HCT116 (cell line): ENCODE data around the genes INSC, USH1C and OTOG.

DNA sequence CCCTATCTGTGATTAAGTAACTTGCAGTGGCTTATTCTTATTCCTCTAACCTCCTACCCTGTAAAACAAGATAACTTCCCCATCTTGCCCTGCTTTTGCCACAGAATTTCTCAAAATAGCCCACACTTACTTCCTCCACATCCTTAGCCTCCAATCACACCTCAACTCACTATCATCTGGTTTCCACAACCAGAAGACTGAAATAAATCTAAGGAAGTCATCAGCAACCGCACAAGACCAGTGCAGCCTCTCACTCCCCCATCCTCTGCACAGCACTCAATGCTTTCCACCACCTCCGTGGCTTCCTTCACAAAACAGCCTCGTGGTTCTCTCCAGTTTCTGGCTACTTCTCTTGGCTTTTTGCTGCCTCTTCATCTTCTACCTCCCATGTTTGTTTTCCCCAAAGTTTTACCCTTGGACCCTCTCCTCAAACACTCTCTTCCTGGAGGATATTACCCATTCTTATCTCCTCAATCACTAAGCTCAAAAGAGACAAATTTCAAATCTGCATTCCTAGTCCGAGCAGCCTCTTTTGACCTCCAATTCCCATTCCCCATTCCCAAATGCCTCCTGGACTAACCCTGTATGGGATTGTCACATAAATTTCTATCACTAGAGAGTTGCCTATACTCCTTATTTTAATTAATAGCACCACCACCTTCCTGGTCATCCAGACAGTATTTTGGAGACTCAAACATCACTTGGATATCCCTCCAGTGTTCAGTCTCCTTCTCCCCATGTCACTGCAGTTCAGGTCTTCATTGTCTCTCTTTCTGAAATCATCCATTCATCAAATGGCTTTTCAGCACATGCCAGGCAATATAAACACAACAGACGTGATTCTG, 87.5 kb downstream of the RRAS2 start:
- RRBS, result no CpG with 5 or more reads among the region's 5 CpGs

DNA sequence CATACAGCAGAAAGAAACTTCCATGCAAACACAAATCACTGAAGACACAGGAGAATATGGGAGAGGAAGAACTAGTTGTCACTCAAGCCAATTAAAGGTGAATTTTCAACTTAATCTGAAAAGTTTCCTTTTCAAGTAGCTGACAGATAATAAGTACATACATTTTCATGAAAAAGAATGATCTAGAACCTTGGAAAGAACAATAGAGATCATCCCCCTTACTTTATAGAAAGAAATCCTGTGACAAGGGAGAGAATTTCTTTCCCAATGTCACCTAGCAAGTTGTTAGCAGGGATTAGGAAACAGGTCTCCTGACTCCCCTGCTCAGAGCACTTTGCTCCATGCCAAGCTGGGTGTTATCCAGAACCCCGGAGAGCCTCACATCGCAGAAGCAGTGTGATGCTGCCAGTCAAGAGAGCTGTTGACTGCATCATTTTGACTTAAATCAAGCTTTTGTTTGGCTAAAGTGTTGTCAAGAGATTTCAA, 3.5 kb upstream of the RRAS2 start:
- RRBS, result no CpG with 5 or more reads among the region's 2 CpGs

DNA sequence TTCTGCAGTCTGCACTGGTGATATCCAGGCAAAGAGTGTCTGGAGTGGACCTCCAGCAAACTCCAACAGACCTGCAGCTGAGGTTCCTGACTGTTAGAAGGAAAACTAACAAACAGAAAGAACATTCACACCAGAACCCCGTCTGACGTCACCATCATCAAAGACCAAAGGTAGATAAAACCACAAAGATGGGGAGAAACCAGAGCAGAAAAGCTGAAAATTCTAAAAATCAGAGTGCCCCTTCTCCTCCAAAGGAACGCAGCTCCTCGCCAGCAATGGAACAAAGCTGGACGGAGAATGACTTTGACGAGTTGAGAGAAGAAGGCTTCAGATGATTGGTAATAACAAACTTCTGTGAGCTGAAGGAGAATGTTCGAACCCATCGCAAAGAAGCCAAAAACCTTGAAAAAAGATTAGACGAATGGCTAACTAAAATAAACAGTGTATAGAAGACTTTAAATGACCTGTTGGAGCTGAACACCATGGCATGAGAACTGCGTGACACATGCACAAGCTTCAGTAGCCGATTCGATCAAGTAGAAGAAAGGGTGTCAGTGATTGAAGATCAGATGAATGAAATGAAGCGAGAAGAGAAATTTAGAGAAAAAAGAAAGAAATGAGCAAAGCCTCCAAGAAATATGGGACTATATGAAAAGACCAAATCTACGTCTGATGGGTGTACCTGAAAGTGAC, 113.4 kb downstream of the CYP2R1 start:
- RRBS, result no CpG with 5 or more reads among the region's 14 CpGs

- RRBS, result no CpG with 5 or more reads among the region's 53 CpGs
Measured at GRCh38 chr11:15114367-15115383, at the start of gene INSC. TSS of gene INSC (plus strand) at chr11:15114923.

DNA sequence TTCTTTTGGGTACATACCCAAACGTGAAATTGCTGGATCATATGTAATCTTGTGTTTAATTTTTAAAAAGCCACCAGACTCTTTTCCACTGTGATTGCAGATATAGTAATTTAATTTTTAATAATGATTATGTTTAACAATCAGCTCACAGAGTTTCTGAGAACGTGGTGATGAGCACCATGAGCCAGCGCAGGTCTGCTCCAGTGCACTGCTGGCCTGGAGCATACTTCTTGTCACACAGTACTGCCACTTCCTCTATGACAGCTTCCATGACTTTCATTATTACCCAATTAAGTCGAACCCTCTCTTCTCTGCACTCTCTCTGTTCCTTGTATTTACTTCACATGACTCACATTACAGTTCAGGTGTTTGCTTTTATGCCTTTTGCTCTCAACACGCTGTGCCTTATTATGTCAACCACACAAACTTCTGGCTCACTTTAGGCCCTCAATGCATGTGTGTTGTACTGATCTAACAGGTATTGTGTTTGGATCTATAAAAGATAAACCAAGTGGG, 356.3 kb downstream of the INSC start:
- RRBS, result no CpG with 5 or more reads among the region's 5 CpGs

DNA sequence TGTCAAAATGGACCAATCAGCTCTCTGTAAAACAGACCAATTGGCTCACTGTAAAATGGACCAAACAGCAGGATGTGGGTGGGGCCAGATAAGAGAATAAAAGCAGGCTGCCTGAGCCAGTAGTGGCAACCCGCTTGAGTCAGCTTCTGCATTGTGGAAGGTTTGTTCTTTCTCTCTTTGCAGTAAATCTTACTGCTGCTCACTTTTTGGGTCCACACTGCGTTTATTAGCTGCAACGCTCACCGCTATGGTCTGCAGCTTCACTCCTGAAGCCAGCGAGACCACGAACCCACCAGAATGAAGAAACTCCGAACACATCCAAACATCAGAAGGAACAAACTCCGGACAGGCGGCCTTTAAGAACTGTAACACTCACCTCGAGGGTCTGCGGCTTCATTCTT, 447.0 kb downstream of the INSC start:
- RRBS, result no CpG with 5 or more reads among the region's 11 CpGs

DNA sequence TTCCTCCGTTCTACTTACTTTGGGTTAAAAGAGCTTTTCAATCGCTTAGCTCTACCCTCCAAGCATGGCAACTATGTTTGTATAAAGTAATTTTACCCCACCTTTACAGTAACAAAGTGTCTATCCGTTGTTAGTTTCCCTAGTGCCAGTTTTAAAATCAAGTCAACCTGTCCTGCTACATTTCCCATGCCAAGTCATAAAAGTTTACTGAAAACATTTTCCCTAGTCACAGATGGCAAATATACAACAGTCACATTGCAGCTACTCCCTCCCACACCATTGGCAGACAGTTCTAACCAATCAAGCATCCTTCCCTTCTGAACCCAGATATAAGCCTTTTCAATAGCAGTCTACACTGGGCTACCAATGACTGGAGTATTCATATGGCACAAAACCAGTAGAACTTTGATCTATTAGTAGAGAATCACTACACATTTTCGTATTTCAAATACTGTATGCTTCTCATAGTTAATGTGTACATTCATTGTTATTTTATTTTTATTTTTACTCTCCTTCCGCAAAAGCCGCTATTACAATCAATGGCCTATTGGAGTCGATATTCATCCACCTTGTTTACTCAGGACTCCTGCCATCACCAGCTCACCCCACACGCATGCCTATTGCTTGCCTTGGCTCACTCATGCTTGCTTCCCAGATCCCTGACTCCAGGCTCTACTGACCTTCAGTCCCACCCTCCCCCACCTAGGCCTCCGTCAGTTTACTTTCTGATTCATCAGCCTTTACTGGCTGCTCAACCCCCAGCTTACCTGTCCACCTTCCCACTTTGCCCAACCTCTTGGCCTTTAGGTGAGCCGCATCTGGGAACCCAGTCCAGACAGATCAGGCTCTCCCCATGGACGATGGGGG, 408.5 kb downstream of the SOX6 start:
- RRBS, result no CpG with 5 or more reads among the region's 11 CpGs

- RRBS, result no CpG with 5 or more reads among the region's 2 CpGs
Measured at GRCh38 chr11:16655390-16655719, 83.1 kb upstream of the C11orf58 start.

- RRBS, result no CpG with 5 or more reads among the region's 5 CpGs
Measured at GRCh38 chr11:16992958-16994036, 20.9 kb downstream of the PLEKHA7 start.

GRCh38 chr11:17014736-17014971, 440 bp upstream of the PLEKHA7 start:
- RRBS, result no CpG with 5 or more reads among the region's 20 CpGs

GRCh38 chr11:17015698-17016108, 1.5 kb upstream of the PLEKHA7 start:
- RRBS, result no CpG with 5 or more reads among the region's 11 CpGs

GRCh38 chr11:17330000-17330357, 21.6 kb upstream of the NCR3LG1 start:
- RRBS, result no CpG with 5 or more reads among the region's 2 CpGs

GRCh38 chr11:17412705-17413116, 24.3 kb upstream of the KCNJ11 start:
- RRBS, result no CpG with 5 or more reads among the region's 5 CpGs

DNA sequence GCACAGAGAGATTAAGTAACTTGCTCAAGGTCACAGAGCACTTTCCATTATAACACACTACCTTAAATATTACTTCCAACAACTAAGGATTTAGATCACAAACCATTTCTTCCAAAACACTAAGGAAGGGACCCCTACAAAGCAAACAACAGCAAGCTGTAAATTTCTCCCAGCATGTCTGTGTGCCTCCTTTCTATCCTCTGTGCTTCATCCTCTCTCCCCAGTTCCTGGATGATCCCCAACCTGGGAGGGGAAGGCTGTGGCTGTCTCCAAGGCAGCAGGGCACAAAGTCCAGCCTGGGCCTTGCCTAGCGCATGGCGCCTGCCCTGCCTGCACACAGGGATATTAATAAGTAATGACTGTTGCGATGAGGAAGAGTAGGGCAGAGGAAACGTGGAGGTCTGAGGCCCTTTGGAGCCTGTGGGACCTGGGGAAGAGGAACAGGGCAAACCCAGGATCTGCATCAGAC, 2.0 kb downstream of the USH1C start:
- RRBS, result no CpG with 5 or more reads among the region's 4 CpGs

- RRBS, result 12% methylated on average over 14 of the region's 45 CpGs
Measured at GRCh38 chr11:17544046-17544715, at the start of gene USH1C. TSS of gene USH1C (minus strand) at chr11:17544416.

DNA sequence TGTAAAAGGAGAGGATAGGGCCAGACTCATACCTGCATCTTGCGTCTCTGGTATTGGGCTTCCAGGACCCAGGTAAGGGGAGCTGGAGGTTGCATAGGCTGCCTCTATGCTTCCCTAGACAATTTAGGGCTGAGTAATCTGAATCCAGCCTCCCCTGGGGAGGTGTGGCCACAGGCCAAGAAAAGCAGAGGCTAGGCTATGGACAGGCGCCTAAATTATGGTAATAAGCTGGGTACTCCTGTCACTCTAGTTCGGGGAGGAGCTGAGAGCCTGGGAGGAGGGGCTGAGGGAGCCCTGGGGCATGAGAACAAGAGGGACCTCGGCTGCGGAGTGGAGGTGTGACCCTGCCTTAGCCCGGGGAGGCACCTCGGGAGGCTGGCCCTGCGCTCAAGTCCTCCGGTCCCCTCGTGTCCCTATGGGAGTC, at the start of gene OTOG:
Gene OTOG (plus strand): TSS at position 302 of the 424 bp plus-strand sequence.
- RRBS, result 80% methylated on average over 4 of the region's 10 CpGs

DNA sequence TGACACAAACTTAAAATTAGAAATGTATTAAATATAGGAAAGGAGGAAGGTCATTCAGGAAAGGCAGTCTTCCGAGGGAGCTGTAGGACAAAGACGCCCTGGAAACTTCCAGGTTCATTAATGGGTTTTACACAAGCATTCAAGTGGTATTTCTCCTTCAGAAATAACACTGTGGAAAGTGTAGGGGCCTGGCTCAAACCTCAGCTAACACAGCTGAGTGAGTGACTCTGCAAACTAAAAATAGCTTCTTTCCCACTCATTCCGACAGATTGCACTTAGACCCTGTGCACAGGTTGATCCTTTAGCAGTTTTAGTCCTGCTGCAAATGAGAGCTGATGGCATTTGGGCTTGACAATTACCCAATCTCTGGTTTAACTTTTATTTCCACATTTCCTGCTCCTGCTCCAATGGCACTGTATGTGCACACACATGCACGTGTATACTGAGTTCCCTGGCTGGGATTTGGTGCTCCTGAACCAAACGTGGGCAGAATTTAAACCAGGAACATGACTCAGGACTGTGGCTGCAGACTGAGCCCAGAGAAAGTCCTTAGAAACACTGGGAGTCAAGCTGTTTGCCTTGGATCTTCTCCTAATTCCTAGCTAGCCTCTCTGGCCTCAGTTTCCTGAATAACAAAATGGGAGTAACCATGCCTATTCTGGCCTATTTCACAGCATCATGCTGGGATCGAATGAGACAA, 58.4 kb downstream of the SERGEF start:
- RRBS, result no CpG with 5 or more reads among the region's 6 CpGs

- RRBS, result no CpG with 5 or more reads among the region's 5 CpGs
Measured at GRCh38 chr11:18281872-18282449, 15.9 kb downstream of the SAA1 start.

DNA sequence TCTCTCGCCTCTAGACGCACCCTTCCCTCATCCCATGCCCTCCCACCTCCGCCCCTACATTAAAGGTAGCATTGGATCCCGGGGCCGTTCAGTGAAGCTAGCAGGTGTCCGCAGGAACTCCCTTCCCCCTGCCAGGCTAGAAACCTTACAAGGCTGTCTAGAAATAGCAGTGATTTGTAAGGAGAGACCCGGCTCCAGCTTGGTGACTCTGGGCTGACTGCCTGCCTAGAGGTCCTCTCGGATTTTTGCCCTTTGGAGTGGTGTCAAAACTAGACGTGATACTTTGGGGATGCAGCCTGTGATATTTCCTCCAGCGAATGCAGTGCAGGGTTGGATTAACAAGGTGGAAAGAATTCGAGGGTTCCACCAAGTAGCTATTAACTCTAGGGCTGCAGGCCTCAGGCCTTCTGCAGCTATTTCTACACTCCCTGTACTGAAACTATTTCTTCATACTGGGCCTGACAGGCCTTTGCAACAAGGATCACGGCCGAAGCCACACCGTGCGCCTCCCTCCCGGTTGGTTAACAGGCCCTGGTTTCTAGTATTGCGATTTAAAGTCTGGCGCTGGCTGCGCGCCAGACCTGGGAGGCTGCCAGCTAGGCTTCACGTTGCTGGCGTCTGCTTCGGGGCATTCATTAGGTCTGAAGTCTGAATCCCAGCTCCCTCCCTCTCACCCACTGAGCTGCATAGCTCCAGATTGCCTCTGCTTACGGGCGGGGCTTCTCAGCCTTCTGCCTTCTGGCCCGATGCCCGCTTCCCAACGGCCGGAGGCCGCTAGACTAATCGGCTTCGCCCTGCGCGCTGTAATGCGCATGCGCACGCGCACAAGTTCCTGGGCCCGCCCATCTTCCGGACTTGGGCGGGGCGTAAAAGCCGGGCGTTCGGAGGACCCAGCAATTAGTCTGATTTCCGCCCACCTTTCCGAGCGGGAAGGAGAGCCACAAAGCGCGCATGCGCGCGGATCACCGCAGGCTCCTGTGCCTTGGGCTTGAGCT, 1.3 kb downstream of the LDHA start:
- RRBS, result 2% methylated on average over 11 of the region's 54 CpGs